Camera-type eye (tissue), 1 donor: ENCODE measurements around the gene ARRDC4.

DNA sequence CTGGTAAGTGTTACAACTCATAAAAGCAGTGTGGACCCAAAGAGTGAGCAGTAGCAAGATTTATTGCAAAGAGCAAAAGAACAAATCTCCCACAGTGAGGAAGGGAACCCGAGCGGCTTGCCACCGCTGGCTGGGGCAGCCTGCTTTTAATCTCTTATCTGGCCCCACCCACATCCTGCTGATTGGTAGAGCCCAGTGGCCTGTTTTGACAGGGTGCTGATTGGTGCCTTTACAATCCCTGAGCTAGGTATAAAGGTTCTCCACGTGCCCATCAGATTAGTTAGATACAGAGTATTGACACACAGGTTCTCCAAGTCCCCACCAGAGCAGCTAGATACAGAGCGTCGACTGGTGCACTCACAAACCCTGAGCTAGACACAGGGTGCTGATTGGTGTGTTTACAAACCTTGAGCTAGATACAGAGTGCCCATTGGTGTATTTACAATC lies 160.8 kb downstream of the NR2F2 start:
- RAMPAGE, long total RNA, result no peak

DNA sequence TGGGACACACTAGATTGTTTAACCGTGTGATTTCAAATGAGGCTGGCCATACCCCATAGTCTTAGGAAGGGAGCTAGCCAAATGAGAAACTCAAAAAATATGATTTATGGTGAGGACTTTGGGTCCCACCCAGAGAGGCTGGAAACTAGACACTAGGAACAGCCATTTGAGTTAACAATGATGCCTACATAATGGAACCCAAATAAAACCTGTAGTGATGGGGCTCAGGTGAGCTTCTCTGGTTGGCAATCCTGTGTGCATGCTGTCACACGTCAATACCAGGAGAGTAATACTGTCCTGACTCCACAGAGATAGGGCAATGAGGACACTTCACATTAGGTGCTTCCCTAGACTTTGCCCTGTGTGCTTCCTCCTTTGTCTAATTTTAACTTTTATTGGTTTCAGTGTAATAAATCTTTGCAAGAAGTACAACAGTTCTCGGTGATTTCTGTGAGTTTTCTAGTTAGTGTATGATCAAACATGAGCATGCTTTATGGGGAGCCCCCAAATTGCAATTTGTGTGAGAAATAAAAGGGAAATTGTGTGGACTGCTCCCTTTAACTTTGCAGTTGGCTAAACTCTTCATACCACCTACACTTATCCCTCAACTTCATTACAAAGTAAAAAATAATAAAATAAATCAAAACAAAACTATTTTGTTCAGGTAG lies 281.8 kb upstream of the ARRDC4 start:
- RAMPAGE, long total RNA, result no peak

GRCh38 chr15:97960114-97961025 lies at the start of gene ARRDC4:
Gene ARRDC4, plus strand, starts transcription at chr15:97960703.
- RAMPAGE, long total RNA, result no peak

DNA sequence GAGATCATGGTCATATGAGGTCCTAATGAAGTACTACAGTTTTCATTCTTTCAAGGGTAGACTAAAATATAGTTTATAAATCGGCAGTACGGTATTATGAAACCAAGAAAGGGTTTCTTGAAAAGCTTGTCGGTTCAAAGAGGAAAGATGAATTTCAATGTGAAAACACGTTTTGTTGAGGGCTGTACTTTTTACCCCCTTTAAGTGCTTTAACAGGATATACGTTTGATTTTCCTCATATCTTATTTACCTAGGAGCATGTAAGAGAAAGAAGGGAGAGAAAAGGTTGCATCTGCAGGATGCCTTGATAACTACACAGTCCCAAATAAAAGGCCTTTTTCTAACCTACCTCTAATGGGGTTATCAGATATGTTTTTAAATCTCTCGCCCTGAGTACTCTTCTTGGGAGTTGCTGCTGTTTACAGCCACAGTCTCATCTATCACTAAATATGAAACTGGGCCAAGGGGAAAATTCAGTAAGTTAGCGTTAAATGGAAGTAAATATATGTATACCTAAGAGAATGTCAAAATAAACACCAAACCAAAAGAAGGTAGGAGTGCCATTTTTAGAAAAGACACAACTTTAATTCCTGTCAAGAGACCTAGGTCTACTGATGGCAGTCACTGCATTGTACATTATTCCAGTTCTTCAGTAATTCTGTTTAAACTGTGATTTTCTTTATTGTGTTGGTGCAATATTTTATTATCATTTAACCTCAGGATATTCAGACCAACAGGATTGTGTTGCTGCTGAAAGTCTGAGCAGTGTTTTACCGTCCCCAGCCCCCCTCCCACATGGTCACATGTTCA lies 11.4 kb downstream of the ARRDC4 start:
- RAMPAGE, long total RNA, result no peak

DNA sequence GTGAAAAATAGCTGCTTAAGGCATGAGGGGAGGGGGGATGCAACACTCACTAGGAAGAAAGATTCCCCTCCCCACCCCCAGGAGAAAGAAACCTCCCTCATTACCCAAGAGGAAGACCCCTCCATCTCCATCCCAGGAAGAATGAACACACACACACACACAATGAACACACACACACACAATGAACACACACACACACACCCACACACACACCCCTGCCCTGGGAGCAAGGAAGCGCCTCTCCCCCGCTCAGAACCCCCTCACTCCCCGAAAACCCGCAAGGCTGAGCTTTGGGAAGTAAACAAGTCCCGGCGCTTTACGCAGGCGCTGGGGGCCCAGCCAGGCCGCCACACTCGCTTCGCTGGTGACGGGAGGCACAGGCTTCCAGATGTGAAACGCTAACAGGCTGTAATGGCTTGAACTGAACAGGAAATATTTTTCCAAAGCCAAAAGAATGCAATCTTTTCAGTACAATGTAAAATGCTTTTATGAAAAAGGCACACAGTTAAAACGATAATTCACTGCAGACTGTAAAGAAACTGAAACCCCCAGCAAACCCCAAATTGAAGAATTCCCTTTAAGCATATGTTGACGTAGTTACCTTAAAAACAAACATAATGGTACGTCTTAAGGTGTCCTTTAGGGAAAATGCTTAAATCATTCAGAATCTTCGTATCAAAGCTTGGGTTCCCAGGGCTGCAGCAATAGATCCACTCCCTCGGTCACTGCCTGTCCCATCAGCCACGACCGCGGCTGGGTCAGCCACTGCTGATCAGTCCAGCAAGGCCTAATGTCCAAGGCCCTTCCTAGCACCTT lies 122.6 kb upstream of the IGF1R start:
- RAMPAGE, long total RNA, result no peak

GRCh38 chr15:98550206-98550715 lies 98.1 kb upstream of the IGF1R start:
- RAMPAGE, long total RNA, result no peak

DNA sequence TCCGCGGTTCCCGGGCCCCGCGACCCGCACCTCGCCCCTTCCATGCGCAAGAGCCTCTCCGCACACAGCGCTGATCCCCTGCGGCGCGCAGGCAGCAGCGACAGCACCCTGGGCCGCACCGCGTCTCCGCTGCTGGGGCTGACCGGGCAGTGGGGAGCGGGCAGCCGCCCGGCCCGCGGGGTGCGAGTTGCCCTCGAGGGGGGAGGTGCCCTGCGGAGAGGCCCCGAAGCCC lies 1.6 kb downstream of the IGF1R start:
- RAMPAGE, long total RNA, result no peak

DNA sequence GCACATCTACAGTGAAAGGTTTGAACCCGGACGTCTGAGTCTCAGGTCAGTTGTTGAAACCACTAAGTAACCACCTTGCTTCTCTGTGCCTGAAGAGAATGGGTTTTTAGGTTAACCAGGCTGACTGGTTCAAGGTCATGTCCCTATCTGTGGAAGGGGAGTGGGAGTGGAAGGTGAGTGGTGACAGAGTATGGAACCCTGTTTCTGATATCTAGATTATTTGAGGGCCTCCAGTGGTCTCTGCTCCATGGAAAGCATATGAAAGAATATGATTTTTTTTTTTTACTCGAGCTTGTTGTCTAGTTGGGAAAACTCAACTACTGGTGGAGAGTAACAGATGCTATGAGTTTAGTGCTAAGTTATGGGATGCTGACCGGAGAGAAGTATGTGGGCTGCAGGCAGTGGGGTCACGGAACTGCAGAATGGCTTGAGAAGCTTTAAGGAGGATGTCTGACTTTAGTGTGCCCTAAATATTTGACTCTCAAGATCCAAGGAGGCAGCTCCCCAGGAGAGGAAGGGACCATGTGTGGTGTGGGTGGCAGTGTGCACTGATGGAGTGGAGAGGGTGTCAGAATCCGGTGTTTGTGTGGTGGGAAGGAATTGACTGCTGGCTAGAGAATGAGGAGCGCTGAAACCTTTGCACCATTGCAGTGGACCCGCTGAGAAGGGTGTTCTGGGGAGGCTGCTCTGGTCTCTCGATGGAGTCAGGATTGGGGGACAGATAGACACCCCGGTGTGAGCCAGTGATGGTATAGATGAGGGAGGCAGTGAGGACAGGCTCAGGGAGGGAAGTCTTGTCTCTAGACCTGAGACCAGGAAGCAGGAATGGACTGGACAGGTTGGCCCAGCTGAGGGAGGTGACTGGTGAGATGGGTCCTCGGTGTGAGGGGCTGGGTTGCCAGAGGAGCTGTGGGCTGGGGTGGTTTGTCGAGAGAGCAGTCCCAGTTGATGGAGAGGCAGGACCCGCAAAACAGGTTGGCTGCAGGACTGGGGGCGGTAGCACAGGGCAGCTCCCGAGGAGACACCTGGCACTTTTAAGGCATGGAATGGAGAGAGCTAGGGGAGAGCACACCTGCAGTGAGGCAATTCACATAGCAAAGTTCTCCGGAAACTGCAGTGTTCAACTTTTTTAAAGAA lies 14.3 kb downstream of the IGF1R start:
- RAMPAGE, long total RNA, result no peak

DNA sequence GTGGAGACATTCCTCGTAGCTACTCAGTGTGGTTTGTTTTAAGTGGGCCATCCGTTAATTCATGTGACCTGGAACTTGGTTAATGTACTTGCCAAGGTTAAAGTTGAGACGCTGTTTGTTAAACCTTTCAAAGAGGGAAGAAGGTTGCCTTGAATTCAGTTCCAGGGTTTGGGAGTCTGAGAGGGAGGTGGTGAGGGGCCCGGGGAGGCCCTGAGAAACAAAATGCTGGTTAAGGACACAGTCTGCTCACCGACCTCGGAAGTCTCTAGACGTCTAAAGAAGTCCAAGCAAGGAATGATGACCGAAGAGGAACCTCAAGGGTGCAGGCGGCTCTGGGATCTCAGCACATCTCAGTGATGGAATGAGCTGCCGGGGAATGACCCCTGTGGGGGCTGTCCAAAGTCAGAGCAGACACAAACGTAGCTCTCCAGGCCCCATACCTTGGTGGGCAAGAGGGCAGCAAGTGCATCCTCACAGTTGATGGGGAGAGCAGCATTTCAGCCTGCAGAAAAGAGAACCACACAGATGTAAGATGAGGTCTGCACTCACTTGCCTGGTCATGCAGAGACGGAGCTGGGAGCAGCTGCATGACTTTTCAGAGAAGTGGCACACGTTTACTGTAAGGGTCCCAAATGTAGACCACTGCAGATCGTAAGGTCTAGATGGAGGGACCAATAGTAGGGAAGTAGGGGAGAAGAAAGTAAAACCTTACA lies 129.0 kb downstream of the IGF1R start:
- RAMPAGE, long total RNA, result no peak

- RAMPAGE, long total RNA, result no peak
Measured at GRCh38 chr15:98963589-98963850, 44.1 kb downstream of the PGPEP1L start.

- RAMPAGE, long total RNA, result no peak
Measured at GRCh38 chr15:99005289-99005923, 2.2 kb downstream of the PGPEP1L start.

- RAMPAGE, long total RNA, result no peak
Measured at GRCh38 chr15:99108676-99108902, 3.7 kb downstream of the SYNM start.

- RAMPAGE, long total RNA, result no peak
Measured at GRCh38 chr15:99154118-99154660, 49.3 kb downstream of the SYNM start.

- RAMPAGE, long total RNA, result no peak
Measured at GRCh38 chr15:99251591-99252129, 379 bp downstream of the LRRC28 start.

DNA sequence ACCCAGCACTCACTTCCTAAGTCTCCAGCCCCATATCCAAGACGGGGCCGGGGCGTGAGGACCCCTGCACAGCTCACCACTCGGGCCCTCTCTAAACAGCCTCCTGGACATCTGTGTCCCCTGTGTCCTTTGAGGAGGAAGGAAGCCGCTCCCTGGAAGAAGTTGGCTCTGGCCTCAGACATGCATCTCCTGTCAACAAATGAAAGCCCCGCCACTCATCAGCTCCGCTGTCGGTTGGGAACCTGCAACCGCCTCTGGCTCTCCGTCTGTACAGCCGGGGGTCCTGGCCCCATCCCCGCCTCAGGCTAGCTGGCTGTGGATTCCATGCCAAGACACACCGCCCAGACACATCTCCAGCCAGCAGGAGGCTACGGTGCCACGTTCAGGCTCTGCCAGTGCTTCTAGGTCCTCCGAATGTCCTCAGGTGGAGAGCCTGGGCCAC lies 140.0 kb upstream of the MEF2A start:
- RAMPAGE, long total RNA, result no peak

- RAMPAGE, long total RNA, result no peak
Measured at GRCh38 chr15:99437798-99438235, 128.0 kb upstream of the MEF2A start.

DNA sequence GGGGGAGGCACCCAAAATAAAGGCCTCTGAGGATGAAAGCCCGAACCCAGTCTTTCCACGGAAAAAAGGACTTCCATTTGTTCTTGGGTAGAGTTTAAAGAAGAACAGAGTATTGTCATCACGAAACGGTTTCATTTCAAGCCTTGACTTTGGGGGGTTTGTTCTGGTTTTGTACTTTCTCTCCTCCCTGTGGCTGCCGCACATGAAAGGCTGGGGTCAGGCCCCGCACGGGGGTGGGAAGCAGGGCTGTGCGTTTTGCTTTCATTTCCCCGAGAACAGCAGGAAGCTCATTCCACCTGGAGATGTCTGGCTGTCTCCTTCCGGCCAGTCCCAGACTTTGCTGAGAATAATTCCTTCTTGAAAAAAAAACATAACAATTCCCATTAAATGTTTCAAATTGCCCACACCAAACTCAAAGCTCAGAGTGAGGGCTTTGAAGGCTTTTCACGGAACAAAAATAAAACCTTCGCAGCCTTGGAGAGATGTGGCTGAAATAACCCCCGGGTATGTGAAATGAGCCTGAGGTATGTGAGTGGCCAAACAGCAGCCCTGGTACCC lies 127.1 kb upstream of the MEF2A start:
- RAMPAGE, long total RNA, result no peak

DNA sequence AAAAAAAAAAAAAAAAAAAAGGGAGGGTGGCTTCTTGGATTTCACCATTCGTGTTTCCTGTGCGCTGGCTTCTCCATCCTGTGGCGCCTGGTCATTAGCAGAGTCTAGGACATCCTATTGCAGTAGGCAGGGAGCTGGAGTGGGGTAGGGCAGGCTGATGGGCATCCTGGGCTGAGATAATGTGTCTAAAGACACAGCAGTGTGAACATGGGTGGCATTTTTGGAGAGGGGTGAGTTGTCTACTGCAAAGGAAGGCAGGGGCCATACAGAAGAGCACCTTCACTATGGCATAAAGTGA lies 65.5 kb upstream of the MEF2A start:
- RAMPAGE, long total RNA, result no peak

DNA sequence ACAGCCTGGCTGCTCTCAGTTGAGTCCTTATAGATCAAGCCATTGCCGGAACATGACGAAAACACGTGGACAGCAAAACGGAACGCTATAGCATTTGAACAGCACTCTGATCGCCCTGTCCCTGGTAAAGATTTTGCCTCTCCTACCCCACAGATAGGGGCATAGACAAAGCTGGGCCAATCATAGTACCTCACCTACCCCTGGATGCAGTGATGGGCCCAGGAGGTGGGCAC lies 57.2 kb upstream of the MEF2A start:
- RAMPAGE, long total RNA, result no peak

- RAMPAGE, long total RNA, result no peak
Measured at GRCh38 chr15:99574022-99574340, 8.2 kb downstream of the MEF2A start.